Frontal cortex (tissue), 2 donors: ENCODE data around the gene MB.

- RAMPAGE, long total RNA, result no peak
Observed at GRCh38 chr22:35306326-35307031, 6.8 kb downstream of the TOM1 start.

DNA sequence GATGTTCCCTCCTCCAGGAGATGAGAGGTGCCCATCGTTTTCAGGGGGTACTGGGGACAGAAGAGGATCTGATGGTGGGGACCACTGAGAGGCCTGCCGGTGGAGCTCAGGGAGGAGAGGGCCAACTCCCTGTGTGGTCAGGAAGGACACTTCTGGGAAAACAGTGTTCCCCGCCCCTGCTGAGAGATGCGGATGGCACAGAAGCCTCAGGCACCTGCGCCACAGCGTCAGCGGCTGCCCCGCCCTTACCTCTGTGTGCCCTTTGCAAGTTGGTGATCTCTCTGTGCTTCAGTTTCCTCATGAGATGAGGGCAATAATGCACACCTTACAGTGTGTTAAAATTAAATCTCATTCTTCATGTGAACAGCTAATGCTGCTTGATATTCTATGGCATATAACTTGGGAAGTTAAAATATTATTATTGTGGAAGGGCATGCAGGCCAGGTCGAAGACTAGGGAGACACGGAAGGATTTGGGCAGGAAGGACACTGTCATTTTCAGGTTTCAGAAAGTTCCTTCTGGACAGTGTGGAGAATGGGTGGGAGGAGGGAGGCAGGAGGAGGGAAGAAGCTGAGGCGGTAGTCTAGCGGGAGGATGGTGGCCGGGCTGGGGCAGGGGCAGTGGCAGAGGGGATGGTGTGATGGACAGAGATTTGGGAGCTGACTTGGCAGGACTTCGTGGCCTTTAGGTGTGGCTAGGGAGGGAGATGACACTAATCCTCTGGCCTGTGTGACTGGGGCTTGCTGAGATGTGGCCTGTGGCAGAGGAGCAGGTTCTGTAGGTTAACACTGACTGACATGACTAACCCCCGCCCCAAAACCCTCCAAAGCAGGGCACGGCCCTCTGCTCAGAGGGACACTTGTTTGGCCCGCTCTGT, 15.1 kb downstream of the TOM1 start:
- RAMPAGE, long total RNA, result no peak

DNA sequence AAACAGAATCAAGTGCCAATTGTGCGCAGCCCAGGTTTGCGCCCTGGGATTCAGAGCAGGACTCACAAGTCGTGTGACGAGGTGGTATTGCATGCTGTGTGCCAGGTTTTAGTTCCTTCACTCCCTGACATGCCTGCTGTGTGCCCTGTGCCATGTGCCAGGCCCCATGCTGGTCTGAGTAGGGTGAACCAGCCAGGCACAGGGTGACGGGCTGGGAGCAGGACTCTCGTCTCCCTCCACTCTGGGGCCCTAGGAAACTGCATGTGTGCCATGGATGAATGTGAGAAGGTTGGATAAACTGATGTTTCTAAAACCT, 38.8 kb upstream of the HMOX1 start:
- RAMPAGE, long total RNA, result no peak

- RAMPAGE, long total RNA, result no peak
Observed at GRCh38 chr22:35353271-35353855, 27.5 kb upstream of the HMOX1 start.

DNA sequence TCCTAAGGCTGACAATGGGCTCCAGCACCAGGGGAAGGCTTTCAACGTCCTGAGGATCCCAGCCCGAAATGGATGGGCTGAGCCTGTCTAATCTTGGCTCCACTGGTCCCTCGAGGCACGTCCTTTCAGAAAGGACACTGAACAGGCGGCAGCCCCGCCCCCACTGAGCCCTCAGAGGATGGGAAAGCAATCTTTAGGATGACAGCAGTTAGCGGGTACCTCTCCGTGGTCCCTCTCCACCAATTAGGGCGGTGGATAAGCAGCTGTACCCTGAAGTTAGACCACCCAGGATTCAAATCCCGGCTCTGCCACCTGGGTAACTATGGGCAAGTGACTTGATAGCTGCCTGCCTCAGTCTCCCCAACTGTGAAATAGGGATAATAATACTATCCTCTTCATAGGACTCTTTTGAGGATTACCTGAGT, 27.3 kb downstream of the RASD2 start:
- RAMPAGE, long total RNA, result no peak

GRCh38 chr22:35582336-35582668, 34.8 kb downstream of the MB start:
- RAMPAGE, long total RNA, result no peak

- RAMPAGE, long total RNA, result no peak
Observed at GRCh38 chr22:35616699-35618013, at the start of gene MB. MB (minus strand) TSS chr22:35617329.

- RAMPAGE, long total RNA, result no peak
Observed at GRCh38 chr22:35660268-35660703, 12.0 kb downstream of the APOL6 start.

GRCh38 chr22:35738028-35738474, 20.4 kb downstream of the APOL5 start:
- RAMPAGE, long total RNA, result no peak

- RAMPAGE, long total RNA, result no peak
Observed at GRCh38 chr22:35887406-35888044, 141.1 kb downstream of the RBFOX2 start.

- RAMPAGE, long total RNA, result start-site peak on the minus strand at chr22:35961589-35961613, 766 and 146 reads in 2 replicates
Observed at GRCh38 chr22:35961227-35962119, 67.2 kb downstream of the RBFOX2 start.

DNA sequence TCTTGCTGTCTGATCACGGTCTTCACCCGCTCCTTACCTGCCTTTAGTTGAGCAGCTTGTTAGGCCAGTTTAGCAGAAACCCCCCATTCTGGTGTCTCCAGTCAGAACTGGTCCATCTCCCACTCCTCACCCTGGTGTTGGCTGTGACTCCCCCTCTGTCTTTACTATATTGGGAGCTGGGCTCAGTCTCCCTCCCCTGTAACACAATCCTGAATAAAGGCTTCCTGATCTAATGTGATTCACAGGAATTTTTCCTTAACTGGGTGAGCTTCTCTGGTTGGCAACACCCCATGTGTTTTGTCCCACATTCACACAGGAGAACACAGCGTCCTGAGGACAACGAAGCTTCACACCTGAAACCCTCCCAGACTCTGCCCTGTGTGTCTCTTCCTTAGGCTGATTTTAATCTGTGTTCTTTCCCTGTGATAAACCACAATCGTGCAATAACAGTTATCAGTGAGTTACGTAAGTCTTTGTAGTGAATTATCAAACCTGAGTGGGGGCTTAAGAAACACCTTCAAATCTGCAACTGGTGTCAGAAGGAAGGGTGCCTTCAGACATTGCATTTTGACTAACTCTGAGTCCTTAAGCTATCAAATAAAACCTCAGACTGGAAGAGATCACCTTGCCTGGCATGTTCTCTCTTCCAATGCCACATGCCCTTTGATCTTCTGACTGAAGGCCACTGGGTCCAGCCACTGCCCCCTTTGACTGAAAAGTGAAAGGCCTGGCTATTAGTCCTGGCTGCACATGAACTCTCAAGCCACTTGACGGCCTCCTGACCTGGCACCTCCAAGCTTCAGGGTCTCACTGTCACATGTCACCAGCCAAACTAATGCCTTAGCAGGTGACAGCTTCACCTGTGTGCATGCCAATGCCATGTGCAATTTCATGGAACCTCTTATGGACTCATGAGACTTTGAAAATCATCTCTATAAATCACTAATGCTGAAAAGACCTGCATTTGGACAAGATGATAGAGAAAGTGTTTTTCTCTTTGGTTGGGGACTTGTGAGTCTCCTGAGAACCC, 17.3 kb downstream of the APOL3 start:
- RAMPAGE, long total RNA, result no peak

GRCh38 chr22:36147333-36147772, 13.2 kb downstream of the APOL3 start:
- RAMPAGE, long total RNA, result no peak

- RAMPAGE, long total RNA, result no peak
Observed at GRCh38 chr22:36165909-36166433, 5.4 kb upstream of the APOL3 start.

- RAMPAGE, long total RNA, result no peak
Observed at GRCh38 chr22:36237370-36237820, 1.9 kb downstream of the APOL2 start.

- RAMPAGE, long total RNA, result no peak
Observed at GRCh38 chr22:36253772-36254526, 1.0 kb downstream of the APOL1 start.

DNA sequence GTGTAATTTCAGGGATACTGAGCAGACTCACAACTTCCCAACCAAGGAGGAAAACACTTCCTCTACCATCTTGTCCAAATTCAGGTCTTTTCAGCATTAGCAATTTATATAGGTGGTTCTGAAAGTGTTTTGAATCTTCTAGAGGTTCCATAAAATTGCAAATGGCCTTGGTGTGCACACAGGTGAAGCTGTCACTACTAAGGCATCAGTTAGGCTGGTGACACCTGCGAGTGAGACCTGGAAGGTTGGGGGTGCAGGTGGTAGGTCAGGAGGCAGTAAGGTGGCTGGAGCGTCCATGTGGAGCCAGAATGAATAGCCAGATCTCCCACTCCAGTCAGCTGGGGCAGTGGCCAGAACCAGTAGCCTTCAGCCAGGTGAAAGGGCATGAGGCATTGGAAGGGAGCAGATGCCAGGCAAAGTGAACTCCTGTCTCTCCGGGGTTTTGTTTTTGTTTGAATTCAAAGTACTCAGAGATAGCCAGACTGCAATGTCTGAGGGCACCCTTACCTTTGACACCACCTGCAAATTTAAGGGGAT, 10.0 kb downstream of the APOL1 start:
- RAMPAGE, long total RNA, result no peak

GRCh38 chr22:36294748-36295202, 41.8 kb downstream of the APOL1 start:
- RAMPAGE, long total RNA, result no peak

DNA sequence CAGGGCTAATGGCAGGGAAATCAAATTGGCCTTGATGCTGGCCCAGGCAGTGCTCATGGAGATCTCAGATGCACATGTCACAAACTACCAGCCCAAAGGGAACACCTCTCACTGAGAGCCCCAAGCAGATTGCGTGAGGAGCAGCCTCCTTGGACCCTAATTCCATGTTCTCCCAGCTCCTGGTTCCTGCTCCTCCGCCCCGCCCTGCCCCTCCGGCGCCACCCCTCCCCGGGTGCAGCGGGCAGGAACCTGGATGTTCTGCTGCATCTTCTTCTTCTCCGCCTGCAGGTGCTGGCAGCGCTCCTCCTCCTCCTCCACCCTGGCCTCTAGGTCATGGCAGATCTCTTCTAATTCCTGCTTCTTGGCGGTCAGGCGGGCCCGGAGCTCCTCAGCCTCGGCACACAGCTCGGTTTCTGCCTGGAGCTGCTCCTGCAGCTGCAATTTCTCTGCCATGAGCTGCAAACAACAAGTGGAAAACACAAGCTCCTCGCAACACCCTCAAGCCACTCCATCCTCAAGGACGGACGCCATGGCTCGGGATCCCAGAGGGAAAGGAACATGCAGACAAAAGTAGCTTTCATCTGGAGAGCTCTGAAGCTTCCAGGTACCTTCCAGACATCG, 47.8 kb downstream of the APOL1 start:
- RAMPAGE, long total RNA, result no peak

- RAMPAGE, long total RNA, result no peak
Observed at GRCh38 chr22:36330005-36330323, 57.8 kb downstream of the MYH9 start.